HL-60 (cell line): ENCODE data around the genes PARP12 and DENND2A.

DNA sequence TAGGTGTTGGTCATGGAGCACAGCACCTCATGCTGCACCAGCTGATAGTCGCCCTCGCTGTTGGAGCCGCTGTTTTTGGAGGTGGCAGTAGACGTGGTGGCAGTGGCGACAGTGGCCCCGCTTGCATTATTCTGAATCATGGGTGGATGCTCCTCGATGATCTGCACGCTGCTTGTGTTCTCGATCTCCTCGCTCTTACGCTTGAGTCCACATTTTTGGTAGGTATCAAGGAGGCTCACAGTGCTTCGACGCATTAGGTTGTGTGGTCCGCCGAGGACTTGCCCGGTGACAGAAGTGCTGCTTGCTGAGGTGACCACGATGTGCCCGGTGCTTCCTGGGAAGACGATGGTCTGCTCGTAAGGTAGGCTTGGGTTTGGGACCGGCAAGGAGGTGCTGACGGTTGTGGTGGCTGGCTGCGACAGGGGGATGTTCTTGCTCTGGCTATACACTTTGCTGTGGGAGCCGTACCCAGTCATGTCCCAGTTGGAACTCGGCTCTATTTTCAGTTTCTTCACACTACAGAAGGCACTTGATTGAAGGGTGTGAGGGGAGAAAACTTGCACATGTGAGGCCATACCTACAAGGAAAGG, 61.3 kb downstream of the HIPK2 start:
- RRBS, result 87% methylated on average over 4 of the region's 25 CpGs

DNA sequence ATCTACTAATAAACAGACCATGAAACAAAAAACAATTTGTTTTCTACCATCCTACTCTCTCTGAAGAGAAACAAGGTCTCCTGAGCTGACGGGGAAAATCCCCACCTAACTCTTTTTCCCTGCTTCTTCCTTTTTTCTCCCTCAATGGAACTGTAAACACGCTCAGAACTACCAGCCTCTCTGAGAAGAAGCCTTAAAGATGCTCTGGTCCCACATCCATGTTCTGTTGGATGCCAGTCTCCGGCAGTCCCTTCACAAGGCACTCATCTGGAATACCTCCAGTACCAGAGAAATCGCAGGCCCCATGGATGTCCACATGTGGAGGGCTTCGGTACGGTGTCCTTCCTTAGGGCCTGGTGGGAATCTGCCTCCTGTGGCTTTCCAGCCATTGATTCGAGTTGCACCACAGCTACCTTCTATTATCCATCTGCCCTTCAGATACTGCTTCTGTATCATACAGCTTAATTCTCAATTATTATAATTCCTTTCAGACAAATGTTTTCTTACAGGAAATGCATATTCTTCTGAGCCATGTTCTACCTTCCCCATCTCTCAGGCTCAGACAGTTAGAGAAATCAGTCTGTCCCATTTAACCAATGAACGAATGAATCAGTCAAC, 22.2 kb downstream of the HIPK2 start:
- RRBS, result no CpG with 5 or more reads among the region's 8 CpGs

DNA sequence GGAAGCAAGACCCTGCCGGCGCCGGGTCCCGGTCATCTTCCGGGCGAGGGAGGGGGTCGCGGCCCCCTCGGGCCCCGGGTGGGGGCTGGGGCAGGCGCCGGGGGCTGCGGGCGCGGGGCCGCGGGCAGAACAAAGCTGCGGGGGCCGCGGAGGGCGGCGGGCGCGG, 502 bp downstream of the HIPK2 start:
- RRBS, result 3% methylated on average over 19 of the region's 24 CpGs

GRCh38 chr7:140060842-140061478, 1.8 kb downstream of the PARP12 start:
- RRBS, result no CpG with 5 or more reads among the region's 9 CpGs

DNA sequence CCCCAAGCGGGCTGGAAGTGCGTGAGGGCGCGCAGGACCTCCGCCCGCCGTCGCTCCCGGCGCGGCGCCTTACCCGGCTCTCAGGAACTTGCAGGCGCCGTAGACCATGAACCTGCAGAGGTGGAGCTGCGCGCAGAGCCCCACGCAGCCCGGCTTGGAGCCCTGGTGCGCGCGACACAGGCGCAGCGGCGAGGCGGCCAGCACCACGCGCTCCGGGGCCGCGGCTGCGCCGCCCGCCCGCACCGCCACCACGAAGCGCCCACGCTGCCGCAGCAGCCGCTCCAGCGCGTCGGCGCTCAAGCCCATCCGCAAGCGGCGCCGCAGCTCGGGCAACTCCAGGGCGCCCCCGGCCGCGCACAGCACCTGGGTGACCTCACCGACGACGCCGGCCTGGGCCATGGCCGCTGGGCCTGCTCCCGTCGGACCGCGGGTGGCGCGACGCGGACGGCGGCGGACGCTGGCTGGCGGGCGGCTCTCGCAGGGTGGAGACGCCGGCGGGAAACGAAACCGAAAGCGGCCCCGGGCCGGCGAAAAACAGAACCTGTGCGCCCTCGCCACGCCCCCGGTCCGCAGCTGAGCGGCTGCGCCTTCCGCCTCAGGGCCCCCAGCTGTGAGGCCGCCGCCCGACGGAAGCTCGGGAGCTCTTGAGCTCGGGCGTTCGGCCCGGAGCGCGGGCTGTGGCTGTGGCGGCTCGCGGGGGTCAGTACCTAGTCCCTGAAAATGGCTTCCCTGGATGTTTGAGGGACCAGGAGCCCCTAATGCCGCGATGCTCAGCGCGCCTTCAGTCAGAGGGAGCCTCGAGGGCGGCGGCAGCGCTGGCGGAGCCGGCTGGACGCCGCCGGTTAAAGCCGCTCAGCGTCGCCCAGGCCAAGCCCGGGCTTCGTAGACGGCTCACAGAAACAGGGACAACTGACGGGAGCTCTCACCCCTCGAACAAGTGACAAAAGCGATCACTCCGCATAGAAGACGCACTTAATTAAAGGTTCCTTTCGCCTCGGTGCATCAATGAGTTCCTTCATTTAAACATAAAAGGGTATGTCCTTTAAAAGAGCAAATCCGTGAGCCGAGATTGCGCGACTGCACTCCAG, at the start of gene PARP12:
Gene PARP12, minus strand, starts transcription at position 503 of the 1,088 bp plus-strand sequence.
- RRBS, result 5% methylated on average over 50 of the region's 135 CpGs

- RRBS, result no CpG with 5 or more reads among the region's 7 CpGs
These were observed 29.9 kb downstream of the KDM7A start for GRCh38 chr7:140146538-140147547.

DNA sequence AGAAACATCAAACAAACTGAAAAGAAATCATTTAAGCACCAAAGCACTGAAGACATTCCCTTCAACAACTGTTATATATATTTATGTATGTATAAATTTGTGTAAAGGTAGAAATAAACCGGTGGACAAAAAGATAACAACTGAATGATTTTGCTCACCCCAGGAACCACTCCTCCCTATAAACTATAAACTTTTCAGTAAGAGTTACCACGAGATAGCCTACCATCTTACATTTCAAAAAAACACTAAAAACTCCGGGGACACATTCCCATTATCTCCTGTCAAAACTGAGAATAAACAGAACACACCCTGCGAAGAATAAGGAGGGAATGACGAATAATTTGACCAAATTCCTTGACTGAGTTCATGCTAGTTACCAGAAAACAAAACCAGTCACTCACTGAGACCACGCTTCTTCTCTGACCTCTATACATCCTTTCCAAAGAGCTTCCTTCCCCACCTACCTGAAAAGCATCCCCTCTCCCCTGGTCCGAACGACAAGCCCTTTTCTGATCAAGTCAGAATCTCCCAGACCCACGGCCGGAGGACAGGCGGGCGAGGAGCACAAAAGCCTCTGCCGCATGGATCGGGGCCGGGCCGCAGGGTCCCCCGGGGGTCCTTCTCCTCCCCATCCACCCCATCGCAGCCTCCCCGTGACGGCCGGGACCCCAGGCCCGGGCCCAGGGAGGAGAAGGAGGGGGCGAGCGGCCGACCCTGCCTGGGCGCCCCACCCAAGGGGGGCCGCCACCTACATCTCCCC, 581 bp downstream of the SLC37A3 start:
- RRBS, result 14% methylated on average over 17 of the region's 27 CpGs

DNA sequence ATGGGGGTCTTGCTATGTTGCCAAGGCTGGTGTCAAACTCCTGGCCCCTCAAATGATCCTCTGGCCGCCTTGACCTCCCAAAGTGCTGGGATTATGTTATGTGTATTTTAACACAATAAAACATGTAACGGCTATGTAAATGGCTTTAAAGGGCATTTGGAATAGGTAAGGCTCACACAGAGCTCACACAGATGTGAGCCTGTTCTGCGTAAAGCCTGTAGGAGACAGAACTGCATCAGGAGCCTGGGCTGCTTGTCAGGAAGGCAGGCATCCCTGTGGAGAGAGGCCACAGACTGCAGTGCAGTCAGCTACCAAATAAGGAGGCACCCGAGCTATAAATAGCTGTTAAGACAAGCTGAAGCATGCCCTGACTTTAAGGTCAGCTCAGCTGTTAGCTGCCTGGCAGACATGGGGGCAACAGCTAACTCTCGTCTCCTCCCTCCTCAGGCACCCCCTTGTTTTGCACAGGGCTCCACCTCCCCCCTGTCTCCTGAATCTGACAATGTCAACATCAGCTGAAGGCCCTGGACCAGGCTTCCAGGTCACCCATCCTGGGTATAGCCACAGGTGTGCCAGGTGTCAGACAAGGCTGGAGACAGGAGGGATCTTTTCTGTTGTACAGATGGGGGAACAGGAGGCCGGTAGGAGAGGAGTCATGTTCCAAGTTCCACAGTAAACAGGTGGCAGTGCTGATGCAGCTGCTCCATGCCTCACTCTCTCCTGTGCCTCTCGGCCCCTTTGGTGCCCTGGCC, 27.5 kb upstream of the MKRN1 start:
- RRBS, result no CpG with 5 or more reads among the region's 7 CpGs

DNA sequence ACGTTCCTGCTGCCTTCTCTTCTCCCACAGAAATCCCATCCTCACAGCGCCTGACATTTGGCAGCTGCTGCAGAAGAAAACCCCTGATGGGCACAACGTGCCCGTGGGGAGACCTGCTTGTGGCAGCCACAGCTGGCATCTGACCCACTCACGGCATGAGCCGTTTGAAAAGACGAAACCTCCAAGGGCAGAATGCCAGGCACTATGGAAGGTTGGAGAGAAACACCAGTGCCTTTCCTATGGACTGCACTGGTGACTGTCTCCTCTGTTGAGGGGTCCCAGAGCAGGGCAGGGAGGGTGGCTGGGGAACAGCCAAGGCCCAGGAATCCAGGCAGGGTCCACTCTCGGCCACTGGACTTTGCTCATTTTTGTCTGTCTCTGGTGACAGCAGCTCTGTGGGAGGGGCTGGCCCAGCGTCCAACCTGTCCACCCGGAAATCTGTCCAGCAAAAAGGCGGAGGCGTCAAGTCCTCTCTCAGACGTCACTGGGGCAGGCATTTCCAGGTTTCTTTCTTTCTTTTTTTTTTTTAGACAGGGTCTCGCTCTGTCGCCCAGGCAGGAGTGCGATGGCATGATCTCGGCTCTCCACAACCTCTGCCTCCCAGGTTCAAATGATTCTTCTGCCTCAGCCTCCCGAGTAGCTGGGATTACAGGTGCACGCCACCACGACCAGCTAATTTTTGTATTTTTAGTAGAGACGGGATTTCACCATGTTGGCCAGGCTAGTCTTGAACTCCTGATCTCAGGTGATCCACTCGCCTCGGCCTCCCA, 61.1 kb upstream of the MKRN1 start:
- RRBS, result no CpG with 5 or more reads among the region's 23 CpGs

GRCh38 chr7:140631384-140631999, 9.1 kb downstream of the DENND2A start:
- RRBS, result no CpG with 5 or more reads among the region's 7 CpGs

DNA sequence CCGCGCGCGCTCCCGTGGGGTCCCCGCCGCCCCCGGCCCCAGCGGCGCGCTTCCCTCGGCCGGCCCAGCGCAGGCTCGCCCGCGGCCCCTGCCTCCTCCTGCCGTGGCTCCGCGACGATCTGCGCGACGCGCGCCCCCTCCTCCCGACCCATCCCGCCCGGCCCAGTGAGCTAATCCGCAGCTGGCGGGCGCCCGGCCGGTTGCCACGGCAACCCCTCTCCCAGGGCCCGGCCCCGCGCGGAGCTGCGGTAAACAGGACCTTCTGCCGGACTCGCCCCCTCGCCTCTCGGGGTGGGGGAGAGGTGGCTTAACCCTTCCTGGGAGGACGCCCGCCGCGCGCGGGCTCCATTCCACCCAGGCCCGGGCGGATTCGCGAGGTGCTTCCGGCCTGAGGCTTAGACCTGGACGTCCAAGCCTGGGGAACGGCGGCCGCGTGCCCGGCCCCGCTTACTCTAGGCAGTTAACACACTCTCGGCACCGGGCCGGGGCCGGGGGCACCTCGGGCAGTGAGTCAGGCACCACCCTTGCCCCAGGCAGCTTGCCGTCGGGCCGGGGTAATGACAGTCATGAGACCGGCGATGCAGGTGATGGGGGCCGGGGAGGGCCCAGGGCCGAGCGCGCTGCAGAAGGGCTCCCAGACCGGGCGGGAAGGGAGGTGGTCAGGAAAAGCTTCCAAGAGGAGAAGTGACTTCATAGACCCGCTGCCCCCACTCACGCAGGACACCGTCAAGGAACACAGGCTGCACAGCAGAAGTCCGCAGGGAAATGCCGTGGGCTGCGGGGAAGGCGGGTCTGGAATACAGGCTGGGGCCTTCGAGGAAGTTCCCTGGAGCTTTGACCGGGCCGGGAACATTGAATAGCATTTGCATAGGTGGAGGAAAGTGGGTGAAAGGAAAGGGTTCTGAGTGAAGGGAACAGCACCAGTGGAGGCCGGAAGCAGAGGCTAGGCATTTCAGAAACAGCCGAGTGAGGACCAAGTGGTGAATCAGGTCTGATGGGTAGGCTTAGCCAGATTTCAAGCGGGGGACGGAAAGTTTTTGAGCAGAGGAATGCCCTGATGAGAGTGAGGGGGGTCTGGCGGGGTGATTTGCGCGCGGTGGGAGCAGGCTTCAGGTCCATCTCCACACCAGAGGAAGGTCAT, at the start of gene DENND2A:
Gene DENND2A, minus strand, starts transcription at position 123 of the 1,141 bp plus-strand sequence.
- RRBS, result 7% methylated on average over 55 of the region's 96 CpGs

DNA sequence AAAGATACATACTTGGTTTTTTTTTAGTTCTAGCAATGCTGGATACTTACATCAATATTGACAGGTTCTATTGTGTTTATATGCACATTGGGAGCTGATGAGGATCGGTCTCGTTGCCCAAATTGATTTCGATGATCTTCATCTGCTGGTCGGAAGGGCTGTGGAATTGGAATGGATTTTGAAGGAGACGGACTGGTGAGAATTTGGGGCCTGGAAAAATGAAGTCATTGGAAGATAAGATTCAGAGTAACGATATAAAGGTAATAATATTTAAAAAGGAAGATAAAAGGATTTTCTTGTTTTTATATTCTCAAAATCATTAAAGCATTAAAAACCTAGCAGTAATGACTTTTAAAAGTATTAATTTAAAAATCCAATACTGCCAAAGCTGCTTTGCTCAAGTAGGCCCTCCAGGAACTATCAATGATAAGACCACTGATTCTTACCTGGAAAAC, 97.8 kb downstream of the NDUFB2 start:
- RRBS, result no CpG with 5 or more reads among the region's 6 CpGs

DNA sequence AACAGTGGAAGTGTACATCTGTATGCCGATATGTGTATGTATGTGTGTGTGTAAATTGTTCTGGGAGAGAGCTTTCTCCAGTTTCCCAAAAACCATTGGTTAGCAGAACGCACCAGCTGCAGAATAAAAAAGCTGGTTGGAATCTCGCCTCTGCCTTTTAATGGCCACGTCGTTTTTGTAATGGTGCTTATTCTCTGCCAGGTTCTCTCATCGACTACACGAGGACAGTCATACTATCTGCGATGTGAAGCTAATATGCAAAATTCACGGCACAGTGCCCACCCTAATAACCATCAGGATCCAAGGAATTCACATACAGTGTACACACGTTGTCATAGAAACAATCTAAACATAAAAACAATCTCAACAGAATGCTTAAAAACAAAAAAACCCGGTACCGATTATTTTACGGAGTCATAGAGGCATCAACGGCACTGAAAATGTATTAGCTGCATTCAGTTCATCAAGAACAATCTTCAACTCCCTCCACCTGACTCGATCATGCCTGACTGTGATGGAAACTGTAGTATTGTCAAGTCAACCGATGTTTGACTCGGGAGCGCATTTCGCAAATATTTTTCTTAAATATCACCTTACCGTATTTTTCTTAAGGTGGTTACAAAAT, 686 bp downstream of the MRPS33 start:
- RRBS, result no CpG with 5 or more reads among the region's 20 CpGs

DNA sequence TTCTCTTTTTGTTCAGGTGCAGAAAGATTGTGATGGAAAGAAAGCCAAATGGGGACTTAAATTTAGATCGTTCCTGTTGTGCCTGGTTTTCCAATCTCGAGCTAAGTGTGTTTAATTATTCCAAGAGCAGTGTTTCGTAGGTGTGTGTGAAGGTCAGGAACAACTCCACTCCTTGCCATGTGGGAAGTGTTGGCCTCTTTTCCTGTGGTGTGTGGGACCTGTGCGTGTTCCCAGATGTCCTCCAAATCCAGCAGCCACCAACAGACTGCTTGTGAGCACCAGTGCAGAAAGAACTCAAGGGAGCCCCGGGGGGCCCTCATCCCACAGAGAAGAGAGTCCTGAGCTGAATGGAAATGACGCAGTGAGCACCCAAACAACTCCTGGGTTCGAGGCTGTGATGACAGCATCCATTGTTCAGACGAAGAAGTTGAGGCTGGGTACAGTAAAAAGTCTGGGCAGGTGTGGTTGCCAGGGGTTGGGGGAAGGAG, 227.7 kb downstream of the TMEM178B start:
- RRBS, result no CpG with 5 or more reads among the region's 8 CpGs

- RRBS, result no CpG with 5 or more reads among the region's 8 CpGs
These were observed 22.4 kb downstream of the AGK start for GRCh38 chr7:141573503-141574019.

DNA sequence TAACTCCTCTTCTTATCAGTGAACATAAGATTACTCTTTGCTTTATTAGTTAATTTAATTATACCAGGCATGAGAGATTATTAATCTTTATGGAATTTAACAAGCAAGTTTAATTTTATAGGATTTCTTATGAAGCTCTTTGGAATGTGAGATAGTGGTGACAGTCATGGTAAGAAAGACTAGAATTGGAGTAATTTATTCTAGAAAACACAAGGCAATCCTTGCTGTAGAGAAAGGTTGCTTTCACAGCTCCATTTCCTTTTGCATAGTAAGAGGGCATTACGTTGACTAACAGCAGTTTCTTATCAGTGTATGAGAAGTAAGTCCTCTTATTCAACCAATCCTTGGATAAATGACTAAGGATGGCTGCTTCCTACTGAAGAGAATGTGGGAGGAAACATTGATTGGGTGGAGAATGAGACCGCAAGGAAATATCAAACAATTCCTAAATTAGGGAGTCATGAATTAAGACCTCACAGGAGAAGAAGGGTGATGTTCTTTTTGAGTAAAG, 5.4 kb downstream of the MGAM start:
- RRBS, result no CpG with 5 or more reads among the region's 2 CpGs

DNA sequence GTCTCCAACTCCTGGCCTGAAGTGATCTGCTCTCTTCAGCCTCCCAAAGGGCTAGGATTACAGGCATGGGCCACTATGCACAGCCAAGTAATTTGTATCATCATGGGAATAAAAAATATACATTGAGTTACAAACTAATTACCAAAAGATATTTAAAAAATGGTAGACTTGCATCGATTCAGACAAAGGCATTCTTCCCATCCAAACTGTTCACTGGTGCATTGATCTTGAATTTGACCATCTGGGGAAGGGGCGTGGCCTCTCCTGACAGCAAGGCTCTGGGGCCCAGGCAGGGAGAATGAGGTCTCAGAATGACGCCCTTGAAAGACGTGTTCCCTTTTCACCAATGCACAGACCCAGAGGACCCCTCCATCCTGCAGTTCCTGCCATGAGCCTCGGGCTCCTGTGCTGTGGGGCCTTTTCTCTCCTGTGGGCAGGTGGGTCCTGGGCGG, 91.0 kb upstream of the PRSS58 start:
- RRBS, result no CpG with 5 or more reads among the region's 6 CpGs

DNA sequence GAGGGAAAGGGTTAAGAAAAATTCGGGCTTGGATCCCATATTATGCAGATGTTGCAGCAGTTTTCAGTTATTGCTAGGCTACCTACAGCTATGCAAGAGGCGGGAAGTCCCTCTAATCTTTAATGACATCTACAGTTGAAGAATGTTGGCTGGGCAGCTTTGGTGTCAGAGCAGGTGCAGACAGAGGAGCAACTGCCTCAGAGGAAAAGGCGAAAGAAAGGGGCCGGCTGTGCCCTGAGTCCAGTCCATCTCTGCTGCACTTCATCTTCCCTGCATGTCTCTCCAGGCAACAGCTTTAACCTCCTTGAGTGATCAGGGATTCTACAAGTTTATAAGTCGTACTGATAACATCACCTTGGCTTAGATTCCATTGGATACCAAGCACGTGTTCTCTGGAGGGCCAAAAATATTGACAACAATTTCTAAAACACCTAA, 201.9 kb upstream of the PRSS58 start:
- RRBS, result no CpG with 5 or more reads among the region's 6 CpGs

- RRBS, result no CpG with 5 or more reads among the region's 8 CpGs
These were observed 213.9 kb upstream of the PRSS1 start for GRCh38 chr7:142535202-142535918.